LHCN-M2 (cell line): ENCODE measurements around a stretch of chr16.

- RAMPAGE, long total RNA, result no peak
Observed at GRCh38 chr16:85075388-85076277, 36.6 kb downstream of the CIBAR2 start.

DNA sequence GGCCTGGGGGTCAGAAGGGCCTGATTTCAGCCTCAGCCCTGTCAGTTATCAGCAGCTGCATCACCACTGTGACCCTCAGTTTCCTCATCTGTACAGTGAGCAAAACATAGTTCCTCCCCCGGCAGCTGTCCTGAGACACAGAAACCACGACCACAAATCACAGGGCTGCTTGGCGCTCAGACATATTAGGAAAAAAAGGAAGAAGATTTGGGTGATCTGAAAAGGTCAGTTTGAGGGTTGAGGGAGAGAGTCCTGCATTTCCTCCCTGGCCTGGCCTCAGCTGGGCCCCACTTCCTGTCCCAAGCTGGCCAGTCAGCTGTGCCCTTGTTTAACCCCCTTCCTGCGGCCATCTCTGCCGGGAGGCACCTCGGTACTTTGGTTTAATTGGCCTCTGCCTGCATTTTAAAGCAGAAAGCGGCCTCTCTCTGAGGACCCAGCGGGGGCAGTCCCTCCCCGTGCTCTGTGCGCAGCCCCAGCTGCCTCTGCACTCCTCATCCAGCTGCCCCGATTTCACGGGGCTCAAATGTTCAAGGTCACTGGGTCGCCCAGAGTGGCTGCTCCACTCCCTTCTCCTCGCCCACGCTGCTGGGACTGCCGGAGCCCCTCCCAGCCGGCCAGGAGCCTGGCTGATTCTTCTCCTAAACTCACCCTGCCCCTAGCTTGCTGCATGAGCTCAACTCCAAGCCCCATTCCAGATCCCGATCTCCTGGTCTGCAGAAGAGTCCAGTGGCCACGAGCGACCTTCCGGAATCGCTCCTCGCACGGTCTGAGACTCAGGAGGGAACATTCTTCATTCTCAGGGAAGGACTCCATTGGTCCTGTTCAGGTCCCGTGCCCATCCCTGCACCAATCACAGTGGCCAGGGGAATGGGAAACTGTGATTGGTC lies 24.1 kb upstream of the CIBAR2 start:
- RAMPAGE, long total RNA, result no peak

DNA sequence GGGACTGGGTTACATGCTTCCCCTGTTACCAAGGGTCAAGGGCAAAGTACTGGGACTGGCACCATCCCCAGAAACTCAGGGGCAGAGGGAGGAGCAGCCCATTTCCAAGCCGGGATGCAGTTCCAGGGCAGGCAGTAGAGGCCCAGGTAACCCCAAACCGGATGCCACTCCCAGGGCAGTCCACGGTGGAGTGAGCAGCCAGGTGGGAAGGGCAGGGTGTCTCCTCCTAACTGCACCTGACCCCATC lies 24.7 kb upstream of the CIBAR2 start:
- RAMPAGE, long total RNA, result no peak

GRCh38 chr16:85137408-85138000 lies 25.2 kb upstream of the CIBAR2 start:
- RAMPAGE, long total RNA, result no peak

DNA sequence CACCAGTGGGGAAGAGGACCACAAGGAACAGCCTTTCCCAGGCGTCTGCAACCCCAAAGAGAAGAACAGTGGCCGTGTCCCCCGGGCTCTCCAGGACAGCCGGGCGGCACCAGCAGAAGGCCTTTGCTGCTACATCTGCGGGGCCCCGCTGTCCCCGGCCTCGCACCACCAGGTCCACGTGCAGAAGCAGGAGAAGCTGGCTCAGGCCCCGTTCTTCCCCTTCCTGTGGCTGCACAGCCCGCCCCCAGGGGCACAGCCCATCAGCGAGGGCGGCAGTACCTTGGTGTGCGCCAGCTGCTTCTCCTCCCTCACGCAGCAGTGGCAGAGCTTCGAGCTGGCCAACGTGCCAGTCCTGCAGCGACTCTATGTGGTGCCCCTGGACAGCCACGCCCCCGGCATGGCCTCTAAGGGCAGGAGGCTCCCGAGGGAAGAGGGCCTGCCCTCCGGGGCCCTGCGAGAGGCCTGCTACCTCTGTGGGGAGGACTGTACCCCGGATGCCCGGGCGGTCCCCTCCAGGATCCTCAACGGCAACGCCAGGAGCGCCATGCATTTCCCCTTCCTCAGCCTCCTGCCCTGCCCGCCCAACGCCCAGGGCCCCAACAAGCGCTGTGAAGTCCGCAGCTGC lies 58.3 kb upstream of the CIBAR2 start:
- RAMPAGE, long total RNA, result no peak

DNA sequence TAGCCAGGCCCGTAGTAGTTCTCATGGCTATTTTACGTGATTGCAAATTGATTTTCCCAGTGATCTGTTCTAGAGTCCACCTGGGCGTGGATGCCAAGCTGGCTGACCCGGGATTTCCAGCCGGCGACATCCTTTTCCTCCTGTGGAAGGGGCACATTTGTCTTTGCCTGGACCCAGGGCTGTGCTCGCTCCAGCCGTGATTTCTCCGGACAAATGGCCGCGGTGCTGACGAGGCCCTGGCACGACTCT lies 226.8 kb upstream of the CIBAR2 start:
- RAMPAGE, long total RNA, result no peak

- RAMPAGE, long total RNA, result no peak
Observed at GRCh38 chr16:85361430-85362472, 249.5 kb upstream of the CIBAR2 start.

- RAMPAGE, long total RNA, result no peak
Observed at GRCh38 chr16:85387233-85387530, 225.9 kb upstream of the GSE1 start.

DNA sequence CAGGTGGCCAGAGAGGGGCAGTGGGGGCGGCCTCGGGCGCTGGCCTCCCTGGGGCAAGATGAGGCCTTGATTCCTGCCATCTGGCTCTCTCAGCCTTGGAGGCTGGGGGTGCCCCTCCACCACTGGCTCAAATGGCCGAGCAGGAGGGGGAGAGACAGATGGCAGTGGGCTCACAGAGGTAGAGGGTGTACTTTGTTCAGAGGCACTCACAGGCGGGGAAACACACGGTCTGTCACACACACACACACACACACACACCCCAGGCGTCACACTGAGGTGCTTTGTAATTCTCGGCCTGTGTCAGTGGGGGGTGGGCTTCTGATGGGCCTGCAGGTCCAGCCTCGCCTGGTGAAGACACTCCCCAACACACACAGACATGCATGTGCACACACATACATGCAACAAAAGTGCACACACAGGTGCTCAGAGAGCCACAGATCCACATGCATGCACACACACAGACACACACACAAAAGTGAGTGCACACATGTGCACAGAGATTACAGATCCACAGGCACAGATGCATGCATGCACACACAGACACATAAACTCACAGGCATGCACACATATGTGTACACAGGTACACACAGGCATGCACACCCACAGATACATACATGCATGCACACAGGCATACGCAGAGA lies 173.7 kb upstream of the GSE1 start:
- RAMPAGE, long total RNA, result no peak

DNA sequence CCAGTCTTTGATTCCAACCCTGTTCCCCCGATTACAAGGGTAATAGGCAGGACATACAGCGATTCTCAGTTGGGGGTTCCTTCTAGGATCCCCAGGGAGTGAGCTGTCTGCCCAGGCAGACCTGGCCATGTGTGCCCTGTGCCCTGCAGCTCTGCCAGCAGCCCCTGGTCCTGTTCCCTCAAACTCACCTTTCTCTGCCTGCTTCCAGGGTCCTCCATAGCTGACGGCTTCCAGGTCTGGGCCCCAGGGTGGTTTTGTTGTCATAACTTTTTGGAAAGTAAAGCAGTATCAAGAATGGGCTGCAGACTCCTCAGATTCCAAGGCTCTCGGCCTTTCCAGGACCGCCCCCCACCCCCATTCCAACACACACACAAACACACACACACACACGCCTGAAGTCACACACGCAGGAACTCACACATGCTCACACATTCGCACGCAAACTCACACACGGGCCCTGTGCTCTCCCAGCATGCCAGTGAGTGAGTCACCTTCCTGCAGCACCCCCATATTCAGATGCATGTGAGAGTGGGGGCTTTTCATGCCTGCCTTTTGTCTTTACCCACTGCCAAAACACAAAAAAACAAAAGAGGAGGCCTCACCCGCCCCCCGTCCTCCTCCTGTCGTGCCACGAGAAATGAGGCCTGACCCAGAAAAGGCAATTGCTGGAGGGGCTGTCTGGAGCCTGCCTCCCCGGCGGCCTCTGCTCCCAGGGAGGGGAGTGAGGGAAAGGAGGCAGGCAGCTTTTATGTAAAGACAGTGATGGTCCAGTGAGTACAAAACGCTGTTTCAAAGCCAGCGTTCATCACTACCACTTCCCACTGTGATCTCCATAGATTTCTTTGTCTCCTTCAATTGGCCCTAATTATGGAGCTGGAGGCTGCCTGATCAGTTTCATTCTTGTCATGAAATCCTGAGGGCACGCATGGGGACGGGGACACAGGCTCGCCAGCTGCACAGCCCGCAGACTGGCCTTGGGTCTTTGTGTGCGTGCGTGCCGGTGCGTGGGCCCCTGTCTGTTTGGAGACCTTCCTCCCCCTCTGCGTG lies 29.6 kb upstream of the GSE1 start:
- RAMPAGE, long total RNA, result no peak

GRCh38 chr16:85622161-85622760 lies 9.1 kb downstream of the GSE1 start:
- RAMPAGE, long total RNA, result no peak

- RAMPAGE, long total RNA, result no peak
Observed at GRCh38 chr16:85647918-85649260, 35.3 kb downstream of the GSE1 start.

- RAMPAGE, long total RNA, result no peak
Observed at GRCh38 chr16:85661891-85662458, 26.8 kb downstream of the GINS2 start.

GRCh38 chr16:85677442-85678301 lies 11.1 kb downstream of the GINS2 start:
- RAMPAGE, long total RNA, result no peak

- RAMPAGE, long total RNA, result no peak
Observed at GRCh38 chr16:85746394-85747392, 4.2 kb downstream of the C16orf74 start.

DNA sequence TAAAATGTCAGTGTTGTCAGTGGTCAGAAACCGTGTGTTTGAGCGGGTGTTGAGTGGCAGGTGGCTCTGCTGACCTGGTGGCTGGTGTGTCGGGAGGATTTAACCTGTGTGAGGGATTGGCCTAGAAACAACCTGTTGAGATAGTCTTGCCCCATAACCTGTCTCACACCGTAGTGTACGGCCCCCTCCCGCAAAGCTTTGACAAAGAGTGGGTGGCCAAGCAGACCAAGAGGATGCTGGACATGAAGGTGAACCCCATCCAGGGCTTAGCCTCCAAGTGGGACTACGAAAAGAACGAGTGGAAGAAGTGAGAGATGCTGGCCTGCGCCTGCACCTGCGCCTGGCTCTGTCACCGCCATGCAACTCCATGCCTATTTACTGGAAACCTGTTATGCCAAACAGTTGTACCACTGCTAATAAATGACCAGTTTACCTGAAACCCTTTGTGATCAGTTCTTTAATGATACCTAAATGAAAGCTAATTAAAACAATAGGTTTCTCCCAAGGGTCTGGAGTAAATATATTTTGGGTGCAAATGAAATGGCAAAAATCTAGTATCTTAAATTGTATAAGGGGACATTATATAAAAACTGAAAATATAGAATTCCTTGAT lies 7.2 kb downstream of the COX4I1 start:
- RAMPAGE, long total RNA, result no peak

GRCh38 chr16:85833115-85833815 lies 33.8 kb downstream of the COX4I1 start:
- RAMPAGE, long total RNA, result no peak

DNA sequence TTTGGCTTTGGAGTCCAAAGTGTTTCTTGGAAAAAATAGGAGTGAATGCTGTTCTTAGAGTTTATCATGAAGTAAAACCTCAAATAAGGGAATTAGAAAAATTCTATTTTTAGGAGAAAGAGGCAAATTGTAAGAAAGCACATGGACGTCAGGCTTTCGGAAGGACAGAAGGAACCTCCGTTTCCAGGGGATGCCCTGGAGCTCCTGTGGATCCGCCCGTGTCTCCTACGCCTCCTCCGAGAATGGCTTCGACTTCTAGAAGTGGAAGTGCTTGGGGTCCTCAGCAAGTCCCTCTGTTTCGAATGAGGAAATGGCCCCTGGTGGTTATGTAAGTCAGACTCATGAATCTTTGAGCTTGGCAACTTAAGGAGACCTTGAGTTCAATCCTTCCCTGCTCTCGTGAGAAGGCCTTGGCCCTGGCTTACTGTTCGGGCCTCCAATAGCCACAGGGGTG lies 38.8 kb downstream of the COX4I1 start:
- RAMPAGE, long total RNA, result no peak

DNA sequence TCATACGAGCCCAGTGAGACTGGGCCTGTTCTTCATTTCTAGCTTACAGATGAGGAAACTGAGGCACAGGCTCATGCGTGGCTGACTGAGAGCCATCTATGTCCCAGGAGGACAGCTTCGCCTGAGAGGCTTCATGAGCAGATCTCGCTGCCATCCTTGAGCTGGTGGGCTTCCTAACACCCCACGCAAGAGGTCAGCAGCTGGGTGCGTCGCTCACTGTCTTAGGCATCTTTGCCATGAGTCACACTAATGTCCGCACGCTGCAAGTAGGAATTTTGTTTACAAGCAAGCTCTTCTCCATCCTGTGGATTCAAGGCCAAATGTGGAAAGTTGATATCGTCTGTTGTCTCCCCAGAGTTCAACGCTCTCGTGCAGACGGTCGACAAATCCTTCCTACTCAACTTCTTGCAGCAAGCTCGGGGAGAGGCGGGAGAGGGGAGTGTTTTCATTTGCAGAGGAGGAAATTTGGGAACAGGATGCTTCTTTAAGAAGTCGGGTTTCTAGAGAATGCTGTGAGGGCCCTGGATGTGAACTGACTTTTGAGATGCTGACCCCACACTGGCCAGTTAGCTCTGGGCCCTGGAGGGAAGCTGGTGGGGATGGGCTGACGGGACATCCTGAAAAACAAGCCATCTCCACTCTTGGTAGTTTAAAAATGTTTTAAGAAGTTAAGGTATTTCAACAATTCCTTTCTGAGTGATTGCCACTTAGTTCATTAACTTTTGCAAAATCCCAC lies 24.8 kb downstream of the IRF8 start:
- RAMPAGE, long total RNA, result no peak

DNA sequence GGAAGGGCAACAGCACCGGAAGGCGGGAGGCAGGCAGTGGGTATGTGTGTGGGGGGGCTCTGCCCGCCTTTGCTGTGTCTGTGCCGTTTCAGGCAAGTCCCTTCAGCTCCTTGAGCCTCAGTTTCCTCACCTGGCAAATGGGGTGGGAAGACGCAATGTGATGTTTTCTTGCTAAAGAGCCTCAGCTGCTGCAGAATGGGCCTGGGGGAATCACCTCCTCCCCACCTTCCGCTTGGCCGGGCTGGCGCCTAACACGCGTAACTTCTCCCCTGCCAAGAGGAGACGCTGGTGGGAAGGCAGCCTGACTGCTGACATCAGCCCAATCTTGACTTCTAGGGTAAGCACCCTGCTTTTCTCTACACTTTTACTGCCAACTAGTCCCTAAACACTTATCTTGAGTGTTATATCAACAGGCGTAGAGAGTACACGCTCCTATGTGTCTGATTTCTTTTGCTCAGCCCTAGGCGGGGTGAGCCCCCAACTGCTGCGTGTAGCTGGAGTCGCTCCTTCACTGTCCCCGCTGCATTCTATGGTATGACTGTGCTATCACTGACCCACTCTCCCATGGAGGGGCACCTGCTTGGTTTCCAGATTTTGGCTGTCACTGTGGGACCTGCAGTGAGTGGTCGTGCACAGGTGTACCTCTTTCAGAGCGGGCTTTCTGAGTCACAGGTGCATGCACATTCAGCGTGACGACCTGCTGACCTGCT lies 33.1 kb downstream of the IRF8 start:
- RAMPAGE, long total RNA, result no peak